Diencephalon (tissue), 2 donors: ENCODE measurements around the genes LONP1, CATSPERD, RANBP3 and ACSBG2.

DNA sequence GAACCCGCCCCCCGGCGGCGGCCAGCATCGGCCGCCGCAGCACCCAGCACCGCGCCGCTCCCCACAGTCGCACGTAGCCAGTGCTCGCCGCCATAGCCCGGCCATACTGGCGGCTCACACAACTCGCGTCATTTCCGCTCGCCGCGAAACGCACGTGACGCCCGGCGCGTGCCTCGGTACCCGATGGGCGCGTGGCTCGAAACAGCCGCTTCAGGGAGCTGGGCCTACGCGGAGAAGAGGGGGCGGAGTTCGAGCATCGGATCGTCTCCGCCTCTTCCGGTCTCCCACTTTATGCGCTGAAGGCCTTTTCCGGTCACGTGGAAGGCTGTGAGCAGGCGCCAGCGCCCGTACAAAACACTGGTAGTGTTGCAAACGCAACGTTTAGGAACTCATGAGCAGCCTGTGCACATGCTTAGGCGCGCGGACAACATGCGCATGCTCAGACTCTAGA is at the start of gene LONP1:
Gene LONP1, minus strand, starts transcription at position 108 of the 451 bp plus-strand sequence.
- RAMPAGE, long total RNA, result no peak

DNA sequence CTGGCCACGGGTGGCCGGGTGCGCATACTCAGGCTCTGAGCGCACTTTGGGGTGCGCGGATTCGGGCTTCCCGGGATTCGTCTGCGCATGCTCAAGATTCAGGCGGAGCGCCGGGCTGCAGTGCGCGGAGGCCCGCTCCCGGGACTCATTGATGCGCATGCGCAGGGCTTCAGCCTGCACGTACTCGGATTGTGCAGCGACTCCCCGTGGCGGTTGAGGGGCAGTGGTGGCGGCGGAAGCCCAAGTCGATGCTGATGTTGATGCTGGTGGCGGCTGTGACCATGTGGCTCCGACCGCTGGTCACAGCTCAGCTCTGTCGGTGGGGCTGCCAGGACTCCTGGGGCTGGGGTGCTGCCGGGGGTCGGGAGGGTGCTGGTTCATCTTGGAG is at the start of gene CATSPERD:
Gene CATSPERD, plus strand, starts transcription at position 148 of the 388 bp plus-strand sequence.
- RAMPAGE, long total RNA, result no peak

DNA sequence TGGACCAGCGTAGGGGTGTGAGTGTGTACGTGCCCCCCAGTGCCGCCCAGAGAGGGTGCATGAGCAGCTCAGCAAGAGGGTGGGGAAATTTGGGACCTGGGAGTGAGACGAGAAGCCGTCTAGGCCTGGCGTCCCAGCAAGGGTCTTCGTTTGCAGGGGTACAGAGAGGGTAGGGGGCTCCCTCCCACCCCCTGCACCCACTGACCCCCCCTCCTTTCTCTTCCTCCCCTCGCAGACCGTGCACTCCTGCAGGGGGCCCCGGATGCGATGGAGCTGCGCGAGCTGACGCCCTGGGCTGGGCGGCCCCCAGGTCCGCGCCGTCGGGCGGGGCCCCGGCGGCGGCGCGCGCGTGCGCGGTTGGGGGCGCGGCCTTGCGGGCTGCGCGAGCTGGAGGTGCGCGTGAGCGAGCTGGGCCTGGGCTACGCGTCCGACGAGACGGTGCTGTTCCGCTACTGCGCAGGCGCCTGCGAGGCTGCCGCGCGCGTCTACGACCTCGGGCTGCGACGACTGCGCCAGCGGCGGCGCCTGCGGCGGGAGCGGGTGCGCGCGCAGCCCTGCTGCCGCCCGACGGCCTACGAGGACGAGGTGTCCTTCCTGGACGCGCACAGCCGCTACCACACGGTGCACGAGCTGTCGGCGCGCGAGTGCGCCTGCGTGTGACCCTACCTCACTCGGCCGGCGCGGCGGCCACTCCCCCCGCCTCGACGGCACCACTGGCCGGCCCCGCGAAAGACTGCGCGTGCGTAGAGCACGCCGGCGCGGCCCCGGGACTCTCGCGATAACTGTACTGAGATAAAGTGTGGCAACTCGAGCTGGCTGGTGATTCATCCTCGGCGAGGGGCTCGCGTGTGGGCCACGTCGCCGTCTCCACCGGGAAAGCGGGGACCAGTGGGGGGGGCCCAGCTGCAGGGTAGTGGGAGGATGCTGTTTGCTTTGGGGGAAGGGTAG is 11.7 kb downstream of the FUT6 start:
- RAMPAGE, long total RNA, result no peak

DNA sequence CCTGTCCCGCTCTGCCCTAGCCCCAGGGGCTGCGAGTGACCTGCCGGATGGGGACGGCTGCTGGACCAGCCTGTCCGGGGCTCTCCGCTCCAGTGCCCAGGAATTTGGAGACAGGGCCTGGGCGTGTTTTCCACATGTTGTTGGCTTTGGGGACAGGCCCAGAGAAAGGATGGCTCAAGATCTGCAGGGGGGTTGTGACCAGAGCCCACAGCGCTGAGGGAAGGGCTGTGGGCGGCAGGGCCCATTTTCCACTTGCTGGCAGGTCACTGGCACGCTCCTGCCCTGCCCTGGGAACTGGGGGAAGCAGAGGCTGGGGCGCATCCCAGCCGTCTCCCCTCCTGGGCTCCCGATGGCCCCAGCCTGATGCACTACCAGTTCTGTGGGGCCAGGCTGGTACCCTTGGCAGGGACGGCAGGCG is 9.4 kb downstream of the NDUFA11 start:
- RAMPAGE, long total RNA, result no peak

- RAMPAGE, long total RNA, result no peak
These were observed 242 bp upstream of the VMAC start for GRCh38 chr19:5904485-5904775.

DNA sequence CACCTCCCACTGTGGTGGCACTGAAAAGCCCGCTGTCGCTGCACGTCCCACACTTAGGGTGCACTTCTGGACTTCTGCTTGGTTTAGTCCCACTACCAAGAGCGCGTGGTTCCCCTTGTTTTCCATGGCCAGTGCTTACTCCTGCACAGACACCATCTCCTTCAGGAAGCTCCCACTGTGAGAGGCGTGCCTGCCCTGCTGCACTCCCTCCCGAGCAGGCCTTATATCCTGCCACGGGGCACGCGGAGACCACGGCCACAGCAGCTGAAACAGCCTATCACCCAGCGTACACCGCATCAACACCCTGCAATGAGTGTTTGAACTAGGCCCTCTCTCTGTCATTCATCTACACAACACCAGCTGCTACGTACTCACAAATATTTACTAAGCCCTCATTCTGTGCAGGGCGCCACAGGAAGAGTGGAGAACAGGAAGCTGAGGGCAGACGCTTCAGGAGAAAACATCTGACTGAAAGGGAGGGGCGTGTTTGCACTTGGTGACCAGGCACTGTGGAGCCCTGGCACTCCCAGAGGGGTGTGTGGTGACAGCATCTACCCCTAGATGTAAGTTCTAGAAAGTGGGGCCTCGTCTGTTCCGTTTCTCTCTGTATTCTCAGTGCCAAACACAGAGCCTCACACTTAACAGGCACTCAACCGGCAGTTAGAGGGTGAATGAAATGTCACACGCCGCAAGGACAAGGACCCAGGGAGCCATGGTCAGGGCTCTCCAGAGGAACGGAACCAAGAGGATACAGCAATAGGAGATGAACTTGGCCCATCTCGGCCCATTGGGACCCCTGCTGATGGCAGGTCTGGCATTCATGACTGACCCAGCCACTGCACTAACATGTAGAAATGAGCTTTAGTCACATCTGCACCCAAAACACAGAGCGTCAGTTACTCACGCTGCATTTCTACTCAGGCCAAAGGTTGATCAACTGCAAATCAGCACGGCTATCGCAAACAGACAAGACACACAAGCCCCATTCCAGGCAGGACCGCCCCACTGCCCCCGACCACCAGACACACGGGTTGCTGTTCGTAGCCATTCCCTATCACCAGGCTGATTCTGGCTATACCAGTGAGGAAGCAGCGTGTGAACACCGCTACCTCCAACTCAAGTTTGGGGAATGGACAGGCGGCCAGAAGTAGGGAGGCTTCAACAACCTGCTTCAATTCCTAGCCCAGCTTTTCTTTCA is 15.7 kb downstream of the RANBP3 start:
- RAMPAGE, long total RNA, result no peak

DNA sequence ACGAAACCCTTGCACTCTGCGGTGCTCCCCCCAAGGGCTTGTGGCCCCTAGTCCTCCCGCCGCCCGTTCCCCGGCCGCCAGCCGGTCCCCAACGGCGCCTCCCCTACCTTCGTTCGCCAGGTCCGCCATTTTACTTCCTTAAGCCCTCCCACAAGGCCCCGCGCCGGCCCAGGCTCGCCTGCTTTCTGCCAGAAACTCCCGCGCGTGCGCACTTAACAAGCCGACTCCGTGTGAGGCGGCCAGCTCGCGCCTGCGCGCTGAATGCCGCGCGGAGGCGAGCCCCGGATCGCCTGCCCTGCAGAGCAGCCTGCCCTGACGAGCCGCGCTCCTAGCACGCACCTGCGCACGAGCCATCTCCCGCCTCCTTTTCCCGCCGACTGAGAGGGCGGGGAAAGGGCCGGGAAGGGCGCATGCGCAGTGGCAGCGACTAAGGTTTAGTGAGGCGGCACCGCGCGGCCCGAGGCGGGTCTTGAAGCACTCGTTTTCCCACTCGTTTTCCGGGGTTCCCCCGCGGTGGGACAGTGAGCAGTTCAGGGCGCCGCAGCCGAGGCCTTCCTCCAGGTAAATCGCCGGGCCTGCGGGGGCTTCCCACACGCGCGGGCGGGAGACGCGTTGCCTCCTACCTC is at the start of gene RANBP3:
Gene RANBP3, minus strand, starts transcription at position 187 of the 626 bp plus-strand sequence.
- RAMPAGE, long total RNA, result start-site peak on the minus strand centred at position 153 of the sequence, 35 bp wide, 420 and 644 reads in 2 replicates; start-site peak on the plus strand centred at position 416 of the sequence, 33 bp wide, 8 and 7 reads in 2 replicates

GRCh38 chr19:6041638-6042822 is 64.1 kb upstream of the RANBP3 start:
- RAMPAGE, long total RNA, result no peak

- RAMPAGE, long total RNA, result no peak
These were observed 50.3 kb downstream of the RFX2 start for GRCh38 chr19:6059615-6060697.

DNA sequence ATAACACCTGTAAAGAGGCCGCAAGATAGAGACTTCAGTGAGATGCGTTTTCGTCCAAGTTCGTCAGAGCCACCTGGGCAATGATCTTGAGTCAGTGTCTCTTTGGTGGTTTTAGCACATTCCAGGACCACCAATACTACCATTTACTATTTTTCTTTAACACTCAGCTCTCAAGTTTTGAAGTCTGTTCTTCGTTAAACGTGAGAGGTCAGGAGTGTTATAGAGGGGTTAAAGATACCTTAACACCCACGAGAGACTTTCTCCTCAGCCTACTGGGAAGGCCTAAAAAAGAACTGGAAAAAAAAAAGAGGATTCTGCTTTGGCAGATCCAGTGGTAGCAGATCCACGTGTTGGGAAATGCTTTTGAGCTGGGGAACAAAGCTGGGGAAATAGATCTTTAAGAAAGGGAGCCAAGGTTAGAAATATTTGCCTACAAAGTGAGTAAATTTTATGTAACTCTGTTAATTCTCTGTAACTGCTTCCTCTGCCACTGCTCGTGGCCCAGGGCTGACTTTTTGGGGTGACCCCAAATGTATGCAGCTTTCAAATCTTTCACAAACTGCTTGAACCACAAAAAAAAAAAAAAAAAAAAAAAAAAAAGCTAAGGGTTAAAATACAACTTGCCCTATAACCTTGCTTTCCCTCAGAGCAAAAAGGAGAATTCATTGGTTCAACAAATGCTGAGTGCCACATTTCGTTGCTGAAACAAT is 11.8 kb downstream of the RFX2 start:
- RAMPAGE, long total RNA, result no peak

DNA sequence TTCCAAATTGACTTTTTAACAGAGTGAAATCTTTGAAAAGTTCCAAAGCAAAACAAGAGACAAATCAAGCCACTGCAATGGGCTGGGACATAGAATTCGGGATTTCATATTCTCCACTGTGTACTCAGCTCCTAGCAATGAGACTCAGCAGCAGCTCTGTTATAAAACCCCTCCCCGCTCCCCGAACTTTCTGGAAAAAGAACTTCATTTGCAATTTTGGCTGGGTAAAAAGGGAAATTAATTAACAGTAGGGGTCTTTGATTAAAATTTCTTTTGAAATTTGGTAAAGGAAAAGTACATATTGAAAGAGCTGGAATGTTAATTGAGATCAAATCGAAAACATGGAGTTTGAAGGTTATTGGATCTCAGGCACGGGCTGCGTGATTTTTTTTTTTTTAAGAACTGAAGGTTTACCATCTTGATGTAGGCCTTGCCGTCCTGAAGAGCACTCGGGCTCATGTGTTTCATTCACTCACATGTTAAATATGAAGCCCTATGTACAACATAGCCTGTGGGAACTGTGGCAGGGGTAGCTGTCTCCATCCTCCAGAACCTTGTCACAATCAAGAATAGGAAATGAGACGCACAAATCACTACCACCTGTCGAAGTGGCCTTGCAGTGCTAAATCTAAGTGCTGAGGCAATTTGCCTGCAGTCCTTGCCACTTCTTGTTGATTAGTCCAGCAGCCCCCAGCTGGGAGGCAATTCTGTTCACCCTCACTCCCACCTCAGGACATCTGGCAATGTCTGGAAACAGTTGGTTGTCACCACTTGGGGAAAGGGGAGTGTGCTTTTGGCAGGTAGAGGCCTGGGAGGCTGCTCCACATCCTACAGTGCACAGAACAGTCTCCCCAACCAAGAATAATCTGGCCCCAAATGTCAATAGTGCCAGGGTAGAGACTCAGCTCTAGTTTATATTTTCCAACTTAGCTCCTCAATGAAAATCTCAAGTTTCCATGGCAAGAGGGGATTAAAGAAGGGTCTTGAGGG is 10.9 kb downstream of the RFX2 start:
- RAMPAGE, long total RNA, result no peak

DNA sequence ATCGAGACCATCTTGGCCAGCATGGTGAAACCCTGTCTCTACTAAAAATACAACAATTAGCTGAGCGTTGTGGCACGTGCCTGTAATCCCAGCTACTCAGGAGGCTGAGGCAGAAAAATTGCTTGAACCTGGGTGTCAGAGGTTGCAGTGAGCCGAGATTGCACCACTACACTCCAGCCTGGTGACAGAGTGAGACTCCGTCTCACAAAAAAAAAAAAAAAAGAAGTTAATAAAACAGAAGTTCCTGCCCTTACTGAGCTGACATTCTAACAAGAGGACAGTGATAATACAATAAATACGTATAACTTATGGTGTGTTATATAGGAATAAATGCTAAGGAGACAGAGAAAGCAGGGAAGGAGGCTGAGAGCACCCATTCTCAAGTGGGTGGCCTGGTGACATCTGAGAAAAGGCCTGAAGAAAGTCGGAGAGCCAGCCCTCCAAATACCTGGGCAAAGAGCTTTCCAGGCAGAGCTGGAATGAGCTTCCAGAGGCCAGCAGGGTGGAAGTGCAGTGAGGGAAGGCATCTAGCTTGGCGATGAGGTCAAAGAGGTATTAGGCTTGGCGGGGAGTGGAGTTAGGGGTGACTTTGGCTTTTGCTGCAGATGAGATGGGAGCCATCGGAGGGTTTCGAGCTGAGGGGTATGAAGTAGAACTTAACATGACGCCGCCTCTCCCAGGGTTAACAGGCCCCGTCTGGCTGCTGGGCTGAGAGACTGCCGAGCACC is 5.2 kb downstream of the RFX2 start:
- RAMPAGE, long total RNA, result no peak

GRCh38 chr19:6135425-6135739 is at the start of gene ACSBG2:
ACSBG2 (plus strand) TSS chr19:6135667.
- RAMPAGE, long total RNA, result no peak

DNA sequence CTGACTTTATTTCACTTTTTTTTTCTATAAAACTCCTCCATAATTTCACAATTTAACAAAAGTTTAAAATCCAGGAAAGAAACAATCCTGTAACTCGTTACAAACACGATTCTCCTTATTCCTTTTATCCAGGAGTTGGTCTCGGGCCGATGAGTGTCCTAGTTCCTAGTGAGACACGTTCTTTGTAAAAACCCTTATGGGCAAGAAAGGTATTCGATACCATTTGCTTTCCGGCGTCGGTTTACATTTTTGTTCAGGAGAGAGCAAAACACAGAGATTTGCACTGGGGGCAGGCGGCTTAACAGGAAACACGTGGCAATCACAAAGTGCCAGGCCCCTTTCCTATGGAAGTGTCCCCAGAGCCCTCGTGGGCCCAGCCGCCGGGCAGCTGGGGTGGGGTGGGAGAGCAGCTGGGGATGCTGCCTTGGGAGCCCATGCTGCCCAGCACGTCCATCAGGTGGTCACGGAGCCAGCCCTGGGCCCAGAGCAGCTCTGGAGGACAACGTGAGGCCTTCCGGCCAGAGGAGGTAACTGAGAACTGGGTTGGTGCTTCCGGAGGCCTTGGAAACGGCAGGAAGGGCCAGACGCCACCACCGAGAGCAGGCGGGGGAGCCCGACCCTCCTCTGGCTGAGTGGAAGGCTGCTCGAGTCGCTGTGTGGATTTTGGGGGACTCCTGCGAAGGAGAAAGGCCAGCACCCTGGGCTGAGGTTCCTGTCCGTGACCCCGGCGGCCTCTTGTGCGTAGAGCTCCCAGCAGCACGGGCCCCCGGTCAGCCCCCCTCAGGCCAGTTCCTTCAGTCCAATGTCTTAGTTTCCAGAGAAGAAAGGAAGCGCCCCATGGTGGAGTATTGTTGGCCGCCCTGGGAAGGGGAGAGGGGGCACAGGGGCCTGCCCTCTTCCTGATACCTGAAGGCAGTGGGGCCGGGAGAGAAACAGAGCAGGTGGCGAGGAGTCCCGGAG is 69.1 kb downstream of the MLLT1 start:
- RAMPAGE, long total RNA, result no peak

- RAMPAGE, long total RNA, result no peak
These were observed 38.1 kb downstream of the MLLT1 start for GRCh38 chr19:6241571-6242209.

DNA sequence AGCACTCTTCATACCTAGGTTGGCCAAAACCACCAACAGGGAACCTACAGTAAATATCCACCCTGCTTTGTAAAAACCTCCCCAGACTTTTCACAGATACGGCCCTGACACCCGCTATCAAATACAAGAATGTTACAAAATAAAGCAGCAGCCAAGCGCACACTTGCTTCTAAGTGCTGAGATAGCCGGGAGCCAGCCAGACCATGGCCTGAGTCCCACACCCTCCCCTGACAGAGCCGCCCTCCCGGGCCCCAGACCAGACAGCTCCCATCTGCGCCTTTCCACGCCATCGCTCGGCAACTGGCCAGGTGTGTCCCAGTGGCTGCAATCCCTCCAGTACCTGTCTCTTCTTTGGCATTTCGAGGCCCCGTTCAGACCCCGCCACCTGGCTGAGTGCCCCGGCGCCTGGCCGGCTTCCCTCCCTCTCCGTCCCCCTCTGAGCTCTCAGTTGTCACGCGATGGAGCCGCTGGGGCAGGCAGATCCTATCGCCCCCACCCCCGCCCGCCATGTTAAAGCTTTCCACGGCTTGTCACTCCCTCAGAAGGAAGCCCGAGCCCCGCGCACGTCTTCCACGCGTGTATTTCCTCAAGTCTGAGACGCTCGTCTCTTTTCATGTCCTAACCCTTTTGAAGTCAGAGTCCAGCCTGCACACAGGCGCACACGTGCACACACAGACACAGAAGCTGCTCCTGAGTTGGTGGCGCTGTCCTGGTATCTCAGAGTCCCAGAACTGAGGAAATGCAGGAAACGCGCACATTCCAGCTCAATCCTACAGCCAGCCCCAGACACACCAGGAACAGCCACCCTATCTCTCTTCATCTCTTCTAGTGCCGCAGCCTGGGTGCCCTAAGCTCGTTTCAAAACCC is 8.0 kb downstream of the MLLT1 start:
- RAMPAGE, long total RNA, result no peak

GRCh38 chr19:6381267-6382038 is 5.7 kb upstream of the PSPN start:
- RAMPAGE, long total RNA, result no peak

- RAMPAGE, long total RNA, result no peak
These were observed 571 bp downstream of the GTF2F1 start for GRCh38 chr19:6392353-6392832.

GRCh38 chr19:6402023-6402356 is 9.0 kb upstream of the GTF2F1 start:
- RAMPAGE, long total RNA, result no peak

DNA sequence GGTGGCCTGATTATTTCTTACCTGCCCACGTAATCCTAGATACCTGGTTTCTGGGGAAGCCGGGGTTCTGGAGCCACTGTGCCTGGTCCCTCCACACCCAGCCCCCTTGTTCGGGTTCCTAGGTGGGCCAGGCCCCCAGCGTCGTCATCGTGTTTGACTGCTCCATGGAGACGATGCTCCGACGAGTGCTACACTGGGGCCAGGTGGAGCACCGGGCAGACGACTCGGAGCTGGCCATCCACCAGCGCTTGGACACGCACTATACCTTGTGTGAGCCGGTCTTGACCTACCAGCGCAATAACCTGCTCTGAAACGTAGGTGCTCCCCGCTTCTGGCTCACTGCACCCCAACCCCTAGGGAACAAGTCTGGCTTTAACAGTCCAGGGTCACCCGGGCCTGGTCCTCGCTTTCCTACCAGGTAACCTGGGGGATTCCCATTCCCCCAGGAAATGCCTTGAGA is 13.0 kb downstream of the KHSRP start:
- RAMPAGE, long total RNA, result no peak